Bronchus fibroblast of lung (primary cell): ENCODE measurements around the genes BMF and KNSTRN.

DNA sequence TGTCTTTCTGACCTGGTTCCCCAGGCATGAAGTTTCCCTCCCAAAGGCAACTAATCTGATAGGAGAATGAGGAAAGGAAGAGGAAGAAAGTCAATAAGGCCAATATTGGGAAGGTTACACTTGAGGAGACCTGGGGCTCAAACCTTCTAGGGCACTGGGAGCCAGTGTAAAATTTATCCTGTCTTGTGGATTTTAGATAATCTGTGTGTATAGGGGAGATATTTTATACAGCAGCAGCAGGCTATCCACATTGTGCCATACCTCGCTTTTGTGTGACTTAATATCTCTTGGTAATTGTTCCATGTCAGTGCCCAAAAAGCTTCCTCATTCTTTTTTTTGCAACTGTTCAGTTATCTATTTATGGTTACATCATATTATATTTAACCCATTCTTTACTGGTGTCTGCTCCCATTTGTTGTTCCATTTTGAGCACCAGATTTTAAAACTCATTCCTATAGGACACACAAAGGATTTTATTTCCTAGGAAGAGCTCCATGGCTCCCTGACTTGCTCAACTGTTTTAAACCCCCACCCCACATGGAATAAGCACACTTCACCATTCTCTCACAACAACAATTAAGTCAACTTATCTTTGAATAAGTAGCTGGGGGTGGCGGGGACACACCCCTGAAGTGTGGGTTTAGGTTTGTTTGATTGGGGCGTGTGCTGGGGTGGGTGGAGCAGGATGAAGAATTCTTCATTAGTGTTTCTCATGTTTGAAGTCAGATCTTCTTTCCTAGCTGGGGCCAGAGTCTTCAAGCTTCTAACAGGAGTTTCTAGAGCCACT, 86.3 kb upstream of the RASGRP1 start:
- RAMPAGE, long total RNA, result no peak

DNA sequence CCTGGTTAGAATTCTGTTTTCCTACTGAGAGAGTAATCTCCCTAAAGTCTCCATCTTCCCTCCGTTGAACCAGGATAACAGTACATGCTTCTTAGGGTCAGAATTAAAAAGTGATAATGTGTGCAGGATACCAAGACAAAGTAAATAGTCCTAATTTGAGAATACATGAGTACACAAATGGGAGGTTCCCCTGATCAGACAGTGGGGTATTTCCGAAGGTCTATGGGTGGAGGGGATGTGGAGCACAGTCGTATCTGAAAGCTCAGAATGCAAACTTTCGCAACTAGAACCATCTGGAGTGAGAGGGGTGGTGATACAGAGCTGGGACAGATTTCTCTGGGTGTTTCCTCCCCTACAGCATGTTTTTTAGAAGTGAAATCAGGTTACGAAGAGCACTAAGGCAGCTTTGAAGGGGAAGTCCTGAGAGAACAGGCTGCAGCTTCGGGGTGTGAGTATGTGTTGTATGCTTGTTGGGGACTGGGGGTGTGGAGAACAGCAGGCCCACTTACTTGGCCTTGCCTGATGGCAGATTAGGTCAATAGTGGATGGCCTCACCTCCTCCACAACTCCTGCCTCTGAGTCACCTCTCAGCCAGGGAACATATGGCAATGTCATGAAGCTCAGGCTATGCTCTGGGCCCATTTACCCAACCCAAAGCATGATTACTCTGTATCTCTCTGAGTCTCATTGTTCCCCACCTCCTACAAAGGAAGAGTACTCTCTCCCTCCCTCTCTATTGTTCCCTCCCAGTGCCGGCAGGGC, 107.1 kb upstream of the RASGRP1 start:
- RAMPAGE, long total RNA, result no peak

DNA sequence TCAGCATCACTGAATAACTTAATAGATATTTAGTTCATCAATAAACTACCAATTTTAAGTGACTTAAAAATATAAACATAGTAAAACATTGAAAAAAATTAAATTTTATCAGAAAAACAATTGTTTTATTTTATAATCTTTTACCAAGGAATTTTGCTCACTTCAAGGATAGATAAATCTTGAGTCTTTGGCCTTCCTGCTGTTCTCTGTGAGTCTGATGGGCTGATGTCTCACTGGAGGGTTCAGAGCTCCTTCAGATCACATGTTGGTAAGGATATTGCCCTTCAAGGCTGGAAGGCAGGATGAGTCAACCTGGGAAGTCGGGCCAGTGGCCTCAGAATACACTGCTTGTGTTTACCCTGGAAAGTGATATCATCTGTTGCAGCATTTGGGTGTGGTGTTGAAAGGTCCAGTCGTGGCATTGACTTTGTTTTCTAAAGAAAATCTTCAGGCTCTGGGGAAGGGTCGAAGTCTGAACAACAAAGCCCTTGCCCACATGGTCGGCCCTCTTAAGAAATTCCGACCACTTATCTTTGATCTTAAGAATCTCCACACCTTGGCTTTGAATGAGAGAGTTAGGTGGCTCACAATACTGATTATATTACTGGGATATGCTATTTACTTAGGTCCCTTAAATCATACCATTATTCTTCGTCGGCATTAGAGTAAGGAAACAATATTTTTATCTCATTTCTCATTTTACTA, 303.7 kb upstream of the RASGRP1 start:
- RAMPAGE, long total RNA, result no peak

GRCh38 chr15:39592062-39592389, 11.1 kb downstream of the THBS1 start:
- RAMPAGE, long total RNA, result no peak

- RAMPAGE, long total RNA, result no peak
Observed at GRCh38 chr15:39592978-39593877, 12.3 kb downstream of the THBS1 start.

DNA sequence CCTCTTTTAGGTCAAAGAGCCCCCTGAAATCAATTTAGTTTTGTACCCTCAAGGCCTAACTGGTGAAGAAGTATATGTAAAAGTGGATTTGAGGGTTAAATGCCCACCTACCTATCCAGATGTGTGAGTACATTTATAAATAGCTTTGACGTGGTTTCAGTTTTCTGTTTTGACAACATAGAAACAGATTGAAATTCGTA, 5.5 kb downstream of the EIF2AK4 start:
- RAMPAGE, long total RNA, result no peak

- RAMPAGE, long total RNA, result no peak
Observed at GRCh38 chr15:39993308-39993997, 45.5 kb downstream of the SRP14 start.

DNA sequence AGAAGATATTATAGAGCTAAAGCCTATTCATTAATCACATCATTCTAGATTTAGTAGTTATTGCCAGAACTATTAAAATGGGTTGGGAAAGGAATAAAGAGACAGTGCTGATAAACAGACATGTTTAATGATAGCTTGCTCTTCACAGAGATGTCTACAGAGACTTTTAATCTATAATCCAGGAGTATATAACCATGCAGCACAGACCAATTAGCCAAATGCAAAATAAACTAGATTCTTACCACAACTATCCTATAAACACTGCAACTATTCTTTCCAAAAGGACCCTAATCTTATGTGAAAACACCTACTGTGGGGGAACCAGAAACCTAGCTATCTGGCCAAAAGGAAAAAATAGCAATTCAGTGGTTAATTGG, 3.1 kb downstream of the SRP14 start:
- RAMPAGE, long total RNA, result no peak

- RAMPAGE, long total RNA, result no peak
Observed at GRCh38 chr15:40052395-40053026, 13.5 kb upstream of the SRP14 start.

DNA sequence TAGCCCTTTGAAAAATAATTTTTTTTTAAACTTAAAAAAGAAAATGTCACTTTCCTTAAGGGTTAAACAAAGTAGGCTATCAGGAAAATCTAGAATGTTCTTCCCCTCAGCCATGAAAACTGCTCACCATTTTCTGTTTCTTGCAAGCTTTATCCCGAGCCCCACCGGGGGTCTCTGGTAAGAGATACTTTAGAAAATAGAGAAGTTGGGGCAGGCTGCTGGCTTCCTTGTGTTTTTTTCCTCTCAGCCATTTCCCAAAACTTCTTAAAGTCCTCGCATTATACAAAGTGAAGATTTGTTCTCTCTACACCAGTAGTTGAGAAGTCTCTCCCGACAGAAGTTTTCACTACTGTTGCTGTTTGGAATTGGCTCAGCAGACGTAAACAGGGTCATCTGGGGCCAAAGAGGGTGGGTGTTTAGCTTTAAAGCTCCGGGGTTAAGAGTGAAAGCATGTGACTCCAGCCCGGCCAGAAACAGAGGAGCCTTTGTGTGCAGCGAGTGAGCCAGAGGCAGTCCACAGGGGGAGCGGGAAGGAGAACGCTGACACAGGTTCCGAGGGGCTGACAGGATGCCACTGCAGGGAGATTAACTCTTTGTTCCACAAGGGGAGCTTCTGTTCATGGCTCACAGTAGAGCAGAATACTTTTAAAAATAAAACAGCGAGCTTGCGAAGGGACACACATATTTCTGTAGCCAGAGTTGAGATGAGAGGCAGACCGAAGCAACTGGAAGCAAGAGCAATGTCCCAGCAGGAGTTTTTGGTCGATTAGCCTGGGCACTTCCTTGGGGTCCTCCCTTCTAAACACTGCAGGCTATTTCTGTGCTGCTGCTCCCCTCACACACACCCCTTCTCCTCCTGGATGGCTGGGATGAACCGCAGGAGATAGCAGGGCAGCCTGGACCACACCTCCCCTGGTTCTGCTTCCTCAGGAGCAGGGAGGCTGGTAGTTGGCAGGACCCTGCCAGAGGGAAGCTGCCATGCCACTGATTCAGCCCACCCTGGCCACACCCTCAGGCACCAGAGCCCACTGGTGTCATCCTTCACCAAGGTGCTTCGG, 26.9 kb downstream of the BMF start:
- RAMPAGE, long total RNA, result no peak

GRCh38 chr15:40091550-40092636, 16.8 kb downstream of the BMF start:
- RAMPAGE, long total RNA, result no peak

DNA sequence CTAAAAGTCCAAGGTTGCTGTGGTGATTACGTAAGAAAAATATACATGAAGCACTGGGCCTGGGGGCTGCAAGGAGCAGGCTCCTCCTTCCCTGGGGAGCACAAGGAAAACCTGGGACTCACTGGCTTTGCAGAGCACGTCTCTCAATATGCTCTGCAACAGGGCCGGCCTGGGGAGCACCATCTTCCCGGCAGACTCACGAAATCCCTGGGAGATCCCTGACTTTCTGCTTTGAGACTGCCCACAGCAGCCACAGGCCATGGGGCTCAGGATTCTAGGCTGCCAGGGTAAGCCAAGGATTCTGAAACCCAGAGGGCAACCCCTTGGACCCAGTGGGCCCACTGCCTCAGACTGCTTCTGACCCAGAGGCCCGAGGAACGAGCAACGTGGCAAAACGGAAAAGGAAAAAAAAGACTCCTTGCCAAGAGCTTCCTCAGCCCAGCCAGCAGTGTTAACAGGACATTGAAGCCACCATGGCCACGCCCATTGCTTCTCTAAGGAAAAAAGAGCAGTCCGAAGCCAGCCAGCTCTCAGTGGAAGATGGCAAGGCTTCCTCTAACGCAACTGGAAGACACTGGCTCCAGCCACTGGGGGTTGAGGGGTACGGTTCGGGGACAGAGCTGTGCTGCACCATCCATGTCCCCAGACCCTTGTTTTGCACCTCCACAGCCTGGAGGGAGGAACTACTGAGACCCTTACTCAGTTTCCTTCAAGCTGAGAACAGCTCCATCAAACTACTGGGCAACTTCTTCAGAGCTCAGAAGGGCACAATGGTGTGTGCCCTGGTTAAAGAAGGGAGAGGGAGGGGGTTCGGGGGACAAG, 10.8 kb downstream of the BMF start:
- RAMPAGE, long total RNA, result no peak

GRCh38 chr15:40108572-40109663, at the start of gene BMF:
TSS of gene BMF (minus strand) at chr15:40108879.
- RAMPAGE, long total RNA, result no peak

- RAMPAGE, long total RNA, result no peak
Observed at GRCh38 chr15:40239996-40240860, 1.4 kb downstream of the PAK6 start.

GRCh38 chr15:40325617-40326778, 2.5 kb downstream of the INAFM2 start:
- RAMPAGE, long total RNA, result no peak

GRCh38 chr15:40343368-40344073, 2.8 kb upstream of the CCDC9B start:
- RAMPAGE, long total RNA, result no peak

DNA sequence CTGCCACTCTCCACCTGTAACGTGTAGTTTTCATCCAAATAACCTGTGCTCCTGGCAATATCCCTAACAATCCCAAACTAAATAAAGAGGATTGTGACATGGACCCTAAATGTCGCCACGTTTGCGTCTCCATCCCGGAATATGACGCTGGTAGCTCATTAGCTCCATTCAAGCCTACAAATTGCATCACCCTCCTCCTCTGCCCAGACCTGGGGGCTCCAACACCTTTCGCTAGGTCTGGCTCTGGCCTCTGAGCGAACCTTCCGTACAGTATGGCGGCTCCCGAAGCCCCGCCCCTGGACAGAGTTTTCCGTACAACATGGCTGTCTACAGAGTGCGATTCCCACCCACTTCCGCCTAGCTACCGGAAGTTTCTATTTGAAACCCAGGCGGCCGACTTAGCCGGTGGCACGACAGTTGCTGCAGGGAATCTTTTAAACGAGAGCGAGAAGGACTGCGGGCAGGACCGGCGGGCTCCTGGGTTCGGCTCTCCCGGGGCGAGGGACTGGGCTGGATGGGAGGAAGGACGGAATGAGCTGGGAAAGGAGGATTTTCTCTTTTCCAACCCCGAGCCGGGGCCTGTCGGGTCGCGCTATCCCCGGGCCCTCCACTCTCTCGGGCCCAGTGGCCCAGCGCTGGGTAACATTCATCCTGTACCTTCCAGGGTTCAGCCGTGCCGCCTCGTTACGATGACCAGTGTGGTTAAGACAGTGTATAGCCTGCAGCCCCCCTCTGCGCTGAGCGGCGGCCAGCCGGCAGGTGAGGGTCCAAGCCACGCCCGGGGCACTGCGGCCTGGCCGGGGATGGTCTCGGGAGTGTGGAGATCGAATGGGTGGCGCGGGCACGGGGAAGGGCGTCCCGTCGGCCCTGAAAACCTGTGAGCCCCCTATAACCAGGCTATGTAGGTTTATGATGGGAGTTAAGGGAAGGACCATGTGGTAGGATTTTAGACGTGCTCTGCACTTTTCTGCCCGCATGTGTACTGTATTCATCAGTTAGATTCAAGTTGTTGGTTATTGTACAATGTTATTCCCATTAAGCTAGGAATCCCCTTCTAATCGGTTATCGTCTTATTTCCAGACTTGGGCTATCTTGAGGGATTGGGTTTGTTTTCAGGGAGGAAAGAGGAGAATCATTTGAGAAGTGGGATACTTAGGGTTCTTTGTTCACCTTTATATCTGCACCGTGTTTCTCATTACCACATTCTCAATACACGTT, at the start of gene KNSTRN:
Gene KNSTRN (plus strand): TSS at position 158 of the 1,218 bp plus-strand sequence.
- RAMPAGE, long total RNA, result start-site peak on the plus strand centred at position 417 of the sequence, 72 bp wide, 3,267 and 2,155 reads in 2 replicates

DNA sequence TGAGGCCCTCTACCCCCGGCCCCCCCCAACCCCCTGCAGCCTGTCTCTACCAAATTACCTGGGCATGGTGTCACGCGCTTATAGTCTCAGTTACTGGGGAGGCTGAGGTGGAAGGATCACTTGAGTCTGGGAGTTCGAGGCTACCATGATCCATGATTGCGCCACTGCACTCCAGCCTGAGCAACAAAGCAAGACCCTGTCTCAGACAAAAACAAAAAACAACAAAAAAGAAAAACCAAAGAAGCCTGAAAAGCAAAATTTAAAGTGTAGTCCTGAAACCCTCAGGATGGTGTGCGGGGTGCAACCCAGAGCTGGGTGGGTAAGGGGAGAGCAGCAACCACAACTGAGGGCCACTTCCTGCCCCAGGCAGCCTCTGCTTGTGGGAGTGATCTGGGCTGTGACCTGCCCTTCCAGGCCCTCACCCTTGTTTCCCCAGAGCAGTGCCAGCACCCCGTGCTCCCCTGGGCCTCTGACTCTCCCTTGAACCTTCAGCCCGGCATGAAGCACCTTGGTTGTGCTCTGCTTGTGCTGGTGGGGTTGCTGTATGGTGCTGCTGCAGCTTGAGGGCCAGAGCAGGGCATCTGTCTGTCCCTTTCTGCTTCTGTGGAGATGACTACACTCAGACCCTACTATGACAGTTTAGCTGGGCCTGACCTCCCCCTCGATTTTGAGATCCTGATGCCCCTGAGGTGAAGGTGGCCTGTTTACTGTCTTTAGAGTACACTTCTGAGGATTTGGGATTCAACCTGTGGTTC, 13.2 kb downstream of the BAHD1 start:
- RAMPAGE, long total RNA, result no peak

DNA sequence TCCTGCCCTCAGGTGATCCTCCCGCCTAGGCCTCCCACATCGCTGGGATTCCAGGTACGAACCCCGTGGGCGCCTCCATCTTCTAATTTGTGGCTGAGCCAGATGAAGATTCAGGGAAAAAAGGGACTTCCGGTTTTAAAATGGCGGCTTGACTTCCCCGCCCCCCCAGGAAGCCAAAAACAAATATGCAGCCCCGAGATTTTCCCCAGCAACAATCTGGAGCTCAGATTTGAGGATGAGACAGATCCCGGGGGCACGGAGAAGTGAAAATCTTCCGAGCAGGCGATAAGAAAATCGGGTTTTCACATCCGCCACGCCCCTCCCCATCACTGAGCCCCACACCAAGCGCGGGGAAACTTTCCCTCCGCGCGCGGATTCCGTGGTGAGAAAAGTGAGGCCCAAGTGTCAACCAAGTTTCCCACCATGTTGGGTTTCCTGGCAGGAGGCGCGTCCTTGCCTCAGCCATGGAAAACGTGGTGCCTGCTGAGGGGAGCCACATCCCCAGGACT, 15.5 kb downstream of the CHST14 start:
- RAMPAGE, long total RNA, result no peak

DNA sequence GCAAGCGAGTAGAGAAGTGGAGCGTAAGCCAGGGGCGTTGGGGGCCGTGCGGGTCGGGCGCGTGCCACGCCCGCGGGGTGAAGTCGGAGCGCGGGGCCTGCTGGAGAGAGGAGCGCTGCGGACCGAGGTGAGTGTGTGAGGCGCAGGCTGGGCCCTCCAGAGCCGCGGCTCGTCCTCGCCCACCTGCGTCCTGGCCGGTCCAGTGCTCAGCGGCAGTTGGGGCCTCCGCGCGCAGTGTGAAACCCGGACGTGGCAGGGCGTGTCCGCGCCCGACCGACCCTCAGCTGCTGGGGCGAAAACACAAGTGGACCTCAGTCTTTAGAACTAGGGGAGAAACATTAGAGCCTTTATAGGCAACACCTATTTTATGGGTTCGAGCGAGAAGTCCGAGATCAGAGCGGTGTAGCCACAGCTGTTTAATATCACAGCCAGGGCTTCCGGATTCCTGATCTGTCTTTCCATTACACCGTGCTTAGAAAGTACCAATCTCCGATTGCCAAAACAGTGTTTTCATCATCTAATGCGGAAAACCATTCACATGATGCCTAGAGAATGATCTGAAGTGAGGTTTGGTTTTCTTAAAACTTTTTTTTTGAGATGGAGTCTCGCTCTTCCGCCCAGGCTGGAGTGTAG, 441 bp downstream of the RAD51 start:
- RAMPAGE, long total RNA, result no peak